SJSA1 (cell line): ENCODE data around the genes MIS18A and C21orf62.

DNA sequence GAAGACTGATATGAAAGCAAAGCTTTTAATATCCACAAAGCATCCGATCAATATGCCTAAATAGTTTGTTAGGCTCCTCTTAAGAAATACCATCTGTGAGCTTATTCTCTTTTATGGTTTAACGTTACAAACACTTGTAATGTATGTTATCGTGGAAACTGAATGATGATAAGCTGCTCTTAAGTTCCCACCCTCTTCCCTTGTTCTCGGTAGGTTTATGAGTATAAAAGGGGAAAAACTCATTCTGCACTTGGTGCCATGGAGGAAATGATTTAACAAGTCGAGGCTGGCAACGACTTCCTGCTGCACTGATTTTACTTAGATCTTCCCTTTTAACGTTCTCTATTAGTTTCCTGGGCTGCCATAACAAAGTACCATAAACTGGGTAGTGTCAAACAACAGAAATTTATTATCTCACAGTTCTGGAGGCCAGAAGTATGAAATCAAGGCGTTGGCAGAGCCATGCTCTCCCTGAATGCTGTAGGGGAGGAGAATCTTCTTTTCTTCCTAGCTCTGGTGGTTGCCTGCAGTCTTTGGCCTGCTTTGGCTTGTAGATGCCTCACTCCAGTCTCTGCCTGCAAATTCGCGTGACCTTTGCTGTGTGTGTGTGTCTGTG, 26.1 kb downstream of the HUNK start:
- RAMPAGE, long total RNA, result no peak

- RAMPAGE, long total RNA, result no peak
These were observed 65.5 kb downstream of the HUNK start for GRCh38 chr21:31938247-31938806.

- RAMPAGE, long total RNA, result no peak
These were observed 101.7 kb downstream of the HUNK start for GRCh38 chr21:31974383-31975016.

DNA sequence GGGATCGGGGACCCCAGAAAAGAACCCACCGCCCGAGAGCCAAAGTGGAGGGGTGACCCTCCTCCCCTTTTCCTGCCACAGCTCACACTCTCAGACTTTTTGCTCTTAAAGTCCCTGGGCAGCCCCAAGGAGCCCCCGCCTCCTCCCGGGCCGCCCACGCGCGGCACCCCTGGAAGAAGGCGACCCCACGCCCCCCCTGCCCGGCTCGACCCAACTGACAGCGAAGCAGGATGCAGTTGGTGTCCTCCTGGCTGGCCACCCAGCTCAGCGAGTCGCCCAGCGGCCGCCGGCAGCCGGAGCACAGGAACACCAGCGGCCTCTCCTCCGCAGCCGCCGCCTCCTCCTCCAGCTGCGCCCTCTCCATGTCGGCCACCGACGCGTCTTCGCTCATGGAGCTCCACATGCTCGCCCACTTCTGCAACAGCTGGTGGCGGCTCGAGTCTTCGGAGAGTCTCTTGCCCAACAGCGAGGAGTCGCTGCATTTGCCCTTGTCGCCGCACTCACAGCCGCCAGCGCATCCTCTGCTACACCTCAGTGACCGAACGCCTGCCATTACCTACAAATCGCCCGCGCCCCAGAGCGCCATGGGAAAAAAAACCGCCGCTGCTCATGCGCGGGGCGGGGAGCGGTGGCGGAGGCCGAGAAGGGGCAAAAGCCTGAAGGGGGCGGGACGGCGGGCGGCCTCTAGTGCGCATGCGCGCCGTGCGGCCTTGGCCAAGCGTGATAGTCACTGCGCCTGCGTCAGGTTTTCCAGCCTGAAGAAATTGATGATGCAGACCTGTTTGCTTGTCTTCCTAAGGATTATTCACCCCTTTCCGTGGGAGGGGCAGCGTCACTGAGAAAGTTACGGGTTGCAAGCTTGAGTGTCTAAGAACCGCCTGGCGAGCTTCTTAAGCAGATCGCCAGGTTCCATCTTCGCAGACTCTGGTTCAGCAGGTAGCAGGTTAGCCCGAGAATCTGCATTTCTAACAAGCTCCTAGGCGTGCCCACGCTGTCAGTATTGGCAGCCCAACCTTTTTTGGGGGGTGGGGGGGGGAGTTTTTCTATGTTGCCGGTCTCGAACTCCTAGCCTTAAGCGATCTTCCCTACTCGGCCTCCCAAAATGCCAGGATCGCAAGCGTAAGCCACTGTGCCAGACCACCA, at the start of gene MIS18A:
Gene MIS18A, minus strand, starts transcription at position 588 of the 1,143 bp plus-strand sequence.
- RAMPAGE, long total RNA, result no peak

GRCh38 chr21:32378666-32379487, 13.9 kb downstream of the URB1 start:
- RAMPAGE, long total RNA, result no peak

- RAMPAGE, long total RNA, result no peak
These were observed 10.0 kb downstream of the CFAP298 start for GRCh38 chr21:32602038-32602711.

DNA sequence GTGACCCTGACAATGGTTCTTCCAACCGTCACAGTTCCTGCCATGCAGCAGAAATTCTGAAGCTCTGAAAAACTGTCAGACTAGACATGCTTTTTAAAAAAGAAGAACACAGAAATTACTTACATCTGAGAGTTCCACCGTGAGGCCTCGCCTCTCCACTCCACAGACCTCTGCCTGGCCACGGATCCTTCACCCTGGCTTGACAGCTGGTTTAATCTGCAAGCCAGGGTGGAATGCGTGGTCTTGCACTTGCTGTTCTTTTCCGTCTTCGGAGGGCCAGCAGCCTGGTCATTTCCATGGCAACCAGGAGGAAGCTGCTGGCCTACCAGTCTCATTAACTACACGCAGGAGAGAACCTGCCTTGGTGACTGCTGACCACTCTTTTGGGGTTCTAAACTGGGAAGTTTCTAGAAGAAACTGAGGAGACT, at the start of gene C21orf62:
Gene C21orf62, minus strand, starts transcription at position 235 of the 428 bp plus-strand sequence.
- RAMPAGE, long total RNA, result no peak

- RAMPAGE, long total RNA, result no peak
These were observed 36.1 kb downstream of the IFNAR1 start for GRCh38 chr21:33360851-33361288.

DNA sequence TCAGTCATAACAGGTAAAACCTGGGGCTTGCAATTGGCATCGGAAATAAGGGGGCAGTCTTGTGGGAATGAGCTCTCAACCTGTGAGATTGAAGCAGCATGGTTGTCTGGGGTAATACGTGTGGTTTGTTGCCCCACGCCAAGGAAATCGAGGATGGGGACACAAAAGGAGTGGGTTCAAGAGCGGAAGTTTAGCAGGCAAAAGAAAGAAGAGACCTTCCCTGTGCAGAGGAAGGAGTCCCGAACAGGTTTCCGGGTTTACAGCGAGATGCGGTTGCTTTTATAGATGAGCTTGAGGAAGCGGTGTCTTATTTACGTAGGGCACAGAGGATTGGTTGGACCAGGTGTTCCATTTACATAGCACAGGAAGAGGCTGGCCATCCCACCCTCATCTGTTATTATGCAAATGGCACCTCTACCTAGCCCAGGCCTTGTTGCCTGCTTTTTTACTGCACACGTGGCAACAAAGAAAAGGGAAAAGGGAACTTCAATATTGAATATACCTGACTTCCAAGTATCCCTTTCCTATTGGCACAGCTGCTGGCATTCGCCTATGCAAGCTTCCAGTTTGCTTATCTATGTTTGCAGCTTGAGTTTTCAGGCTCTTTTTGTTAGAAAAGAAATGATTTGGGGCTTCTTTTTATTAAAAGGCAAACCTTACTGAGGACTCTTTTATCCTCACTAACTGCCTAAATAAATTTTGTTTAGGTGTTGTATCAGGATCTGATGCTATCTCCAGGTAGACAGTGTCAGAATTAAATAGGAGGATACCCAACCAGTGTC, 37.5 kb downstream of the IFNAR1 start:
- RAMPAGE, long total RNA, result no peak

DNA sequence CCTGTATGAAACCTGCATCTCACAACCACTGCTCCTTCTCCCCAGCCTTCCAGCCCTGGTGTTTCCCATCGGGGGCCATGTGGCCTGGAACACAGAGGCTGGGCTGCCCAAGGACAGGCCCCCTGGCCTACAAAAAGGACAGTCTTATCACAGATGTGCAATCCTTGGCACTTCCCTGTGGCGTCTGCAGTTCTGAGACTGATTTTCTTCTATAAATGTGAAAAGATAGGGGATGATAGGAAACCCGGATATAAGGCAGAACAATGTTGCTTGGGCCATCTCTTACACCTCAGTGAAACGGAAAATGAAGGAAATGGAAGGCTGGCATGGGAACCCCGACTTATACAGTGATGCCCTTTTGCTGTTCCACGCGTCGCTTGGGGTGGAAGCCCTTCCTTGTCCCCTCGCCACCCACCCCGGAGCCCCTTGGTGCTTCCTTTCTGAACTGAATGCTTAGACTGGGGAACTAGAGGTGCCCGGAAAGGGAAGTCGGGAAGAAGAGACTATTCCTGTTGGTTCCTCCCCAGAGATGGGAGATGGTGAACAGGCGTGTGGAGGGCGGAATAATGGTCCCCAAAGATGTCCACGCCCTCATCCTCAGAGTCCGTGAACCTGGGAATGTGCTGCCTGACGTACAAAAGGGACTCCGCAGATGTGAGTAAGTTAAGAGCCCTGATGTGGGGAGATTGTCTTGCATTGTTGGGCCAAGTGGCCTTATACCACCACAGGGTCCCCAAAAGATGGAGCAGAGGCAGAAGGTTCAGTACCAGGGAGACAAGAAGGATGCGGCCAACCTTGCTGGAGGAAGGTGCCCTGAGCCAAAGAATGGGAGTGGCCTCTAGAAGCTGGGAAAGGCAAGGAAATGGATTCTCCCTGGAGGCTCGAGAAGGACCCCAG, 8.0 kb downstream of the IFNGR2 start:
- RAMPAGE, long total RNA, result no peak

DNA sequence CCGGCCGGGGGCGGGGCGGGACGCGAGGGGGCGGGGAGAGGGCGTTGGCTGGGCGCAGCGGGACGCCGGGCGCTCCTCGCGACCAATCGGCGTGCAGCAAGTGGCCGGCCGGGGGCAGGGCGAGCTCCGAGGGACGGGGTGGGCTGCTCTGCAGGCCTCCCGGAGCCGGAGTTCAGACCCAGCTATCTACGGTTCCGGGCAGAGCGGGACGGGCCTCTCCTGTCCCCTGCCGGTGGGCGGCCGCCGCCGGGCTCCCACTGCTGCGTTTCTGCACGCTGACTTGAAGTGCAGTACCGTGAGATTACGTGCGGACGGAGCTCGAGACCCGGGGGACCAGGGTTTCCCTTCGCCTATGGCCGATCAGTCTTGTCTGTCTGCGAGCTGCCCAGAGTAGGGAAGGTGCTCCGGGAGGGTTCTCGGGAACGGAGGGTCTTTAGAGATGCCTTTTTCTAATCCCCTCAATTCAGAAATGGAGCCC, 302 bp upstream of the TMEM50B start:
- RAMPAGE, long total RNA, result no peak

GRCh38 chr21:33551596-33552899, 9.2 kb downstream of the SON start:
- RAMPAGE, long total RNA, result no peak

GRCh38 chr21:33587819-33588502, 523 bp downstream of the DONSON start:
- RAMPAGE, long total RNA, result no peak

- RAMPAGE, long total RNA, result no peak
These were observed 61.3 kb upstream of the ATP5PO start for GRCh38 chr21:33976834-33977427.

DNA sequence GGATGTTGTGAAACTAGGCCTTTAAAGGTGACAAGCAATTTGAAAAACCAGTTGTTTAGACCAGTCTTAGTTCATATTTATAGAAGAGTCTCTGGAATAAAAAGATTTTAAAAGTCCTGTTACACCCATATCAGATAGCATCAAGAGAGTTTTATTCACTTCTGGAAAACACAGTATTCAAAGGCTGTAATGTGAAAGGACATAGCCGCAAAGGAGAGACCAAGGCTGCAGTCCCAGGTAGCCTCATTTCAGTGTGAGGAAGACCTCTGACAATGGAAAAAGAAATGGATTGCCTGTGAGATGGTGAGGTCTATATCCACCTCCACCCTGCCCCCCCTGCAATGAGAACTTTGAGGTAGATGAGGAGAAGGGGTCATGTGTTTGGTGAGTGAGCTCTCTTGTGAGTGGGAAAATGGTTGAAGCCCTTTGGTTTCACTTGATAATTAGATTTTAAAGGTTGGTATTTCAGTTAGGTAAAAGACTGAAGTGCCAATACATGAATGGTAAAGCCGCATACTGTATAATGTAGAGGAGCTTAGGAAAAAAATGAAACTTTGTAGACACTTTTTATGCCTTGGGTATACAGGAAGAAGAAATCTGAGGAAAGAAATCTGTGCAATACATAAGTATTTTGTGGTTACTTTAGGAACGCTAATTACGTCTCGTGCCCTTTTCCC, 3.5 kb downstream of the MRPS6 start:
- RAMPAGE, long total RNA, result no peak

GRCh38 chr21:34513125-34513462, 1.1 kb upstream of the KCNE1 start:
- RAMPAGE, long total RNA, result no peak

GRCh38 chr21:34728466-34729139, 59.8 kb downstream of the CLIC6 start:
- RAMPAGE, long total RNA, result no peak

GRCh38 chr21:34791792-34792072, 122.9 kb downstream of the CLIC6 start:
- RAMPAGE, long total RNA, result no peak

- RAMPAGE, long total RNA, result no peak
These were observed 165.7 kb downstream of the CLIC6 start for GRCh38 chr21:34834205-34835165.

DNA sequence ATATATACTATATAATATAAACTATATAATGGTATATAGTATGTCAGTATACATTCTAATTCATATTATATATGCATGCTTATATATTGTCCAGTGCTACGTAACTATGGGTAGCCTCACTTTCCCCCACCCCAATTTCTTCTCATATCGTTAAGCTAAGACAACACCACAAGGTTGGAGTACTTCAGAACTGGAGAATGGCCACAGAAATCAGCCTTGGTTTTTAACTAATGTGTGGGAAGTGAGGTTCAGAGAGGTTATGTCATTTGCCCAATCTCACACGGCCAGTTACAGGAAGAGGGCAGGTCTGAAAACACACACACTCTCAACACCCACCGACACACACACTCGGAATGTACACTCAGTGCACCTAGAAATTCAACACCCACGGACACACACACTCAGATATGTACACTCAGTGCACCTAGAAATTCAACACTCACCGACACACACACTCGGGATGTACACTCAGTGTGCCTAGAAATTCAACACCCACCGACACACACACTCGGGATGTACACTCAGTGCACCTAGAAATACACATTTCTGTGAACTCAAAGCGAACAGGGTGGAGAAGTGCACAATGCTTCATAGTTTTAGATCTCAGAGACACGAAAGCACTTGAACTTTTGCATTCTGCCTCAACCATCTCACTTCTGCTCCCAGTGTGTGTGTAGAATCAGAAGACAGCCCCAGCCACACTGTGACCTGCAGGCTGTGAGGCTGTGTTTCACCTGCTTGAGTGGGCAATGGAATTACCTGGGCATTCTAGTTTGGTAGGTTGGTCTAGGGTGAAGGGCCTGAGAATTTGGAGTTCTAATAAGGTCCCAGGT, 170.3 kb downstream of the CLIC6 start:
- RAMPAGE, long total RNA, result no peak